Skeletal muscle cell (primary cell): ENCODE results near the genes SIPA1 and FOSL1.

- RRBS = no CpG with 5 or more reads among the region's 7 CpGs
These were observed 53.0 kb downstream of the FRMD8 start for GRCh38 chr11:65439103-65440127.

GRCh38 chr11:65538419-65538898, 13.6 kb downstream of the SCYL1 start:
- RRBS = 94% methylated on average over 12 of the region's 33 CpGs

DNA sequence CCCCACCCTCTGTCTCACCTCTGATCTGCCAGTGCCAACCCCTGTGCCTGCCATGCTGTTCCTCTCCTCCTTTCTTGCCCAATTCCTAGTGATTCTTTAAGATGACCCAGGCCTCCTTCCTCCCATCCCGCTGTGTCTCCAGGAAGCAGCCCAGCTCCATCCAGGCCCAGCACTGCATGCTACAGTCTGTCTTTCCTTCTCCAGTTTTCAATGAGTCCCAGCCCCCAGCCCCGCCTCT, 12.3 kb downstream of the LTBP3 start:
- RRBS = no CpG with 5 or more reads among the region's 2 CpGs

DNA sequence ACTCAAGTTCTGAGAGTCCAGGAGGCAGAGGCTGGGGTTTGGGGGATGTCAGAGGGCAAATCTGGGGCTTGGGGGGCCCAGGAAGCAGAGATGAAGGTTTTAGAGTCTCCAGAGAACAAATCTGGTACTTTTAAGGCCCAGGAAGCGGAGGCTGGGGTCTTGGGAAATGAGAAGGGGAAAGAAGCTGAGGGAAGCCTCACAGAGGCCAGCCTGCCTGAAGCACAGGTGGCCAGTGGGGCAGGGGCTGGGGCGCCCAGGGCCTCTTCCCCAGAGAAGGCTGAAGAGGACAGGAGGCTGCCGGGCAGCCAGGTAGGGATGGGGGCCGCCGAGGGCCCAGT, 7.6 kb downstream of the EHBP1L1 start:
- RRBS = no CpG with 5 or more reads among the region's 5 CpGs

DNA sequence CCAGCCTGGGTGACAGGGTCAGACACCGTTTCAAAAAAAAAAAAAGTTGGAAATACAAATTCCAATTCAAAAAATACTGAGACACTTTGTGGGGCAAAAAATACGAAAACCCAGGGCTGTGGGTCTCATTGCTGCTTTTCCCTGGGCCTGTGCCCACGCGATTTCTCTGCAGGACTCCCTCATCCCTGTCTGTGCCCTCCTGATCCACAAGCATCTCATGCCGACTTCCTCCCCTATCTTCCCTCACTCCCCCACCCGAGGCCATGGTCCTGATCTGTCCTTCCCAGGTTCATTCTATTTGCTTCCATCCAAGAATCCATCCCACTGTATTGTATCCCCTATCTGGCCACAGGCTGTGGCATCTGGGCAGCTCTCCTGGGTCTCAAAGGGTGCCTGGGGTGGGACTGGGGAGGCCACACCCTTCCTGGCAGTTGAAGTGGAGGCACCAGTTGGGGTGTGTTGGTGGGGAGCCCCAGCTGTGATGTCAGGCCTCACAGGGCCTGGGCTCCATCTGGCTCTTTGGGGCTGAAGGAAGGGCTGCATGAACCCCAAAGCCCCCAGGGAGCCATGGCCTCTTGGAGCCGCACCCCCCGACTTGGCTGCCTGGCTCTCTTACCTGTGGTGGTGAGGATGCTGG, 644 bp downstream of the KCNK7 start:
- RRBS = no CpG with 5 or more reads among the region's 8 CpGs

- RRBS = 1% methylated on average over 6 of the region's 39 CpGs
These were observed at the start of gene SIPA1 for GRCh38 chr11:65637714-65638277. TSS of gene SIPA1 (plus strand) at chr11:65638101.

- RRBS = 47% methylated on average over 12 of the region's 54 CpGs
These were observed 4.1 kb downstream of the SIPA1 start for GRCh38 chr11:65641672-65642757.

- RRBS = no CpG with 5 or more reads among the region's 17 CpGs
These were observed 7.3 kb downstream of the RELA start for GRCh38 chr11:65655244-65655945.

DNA sequence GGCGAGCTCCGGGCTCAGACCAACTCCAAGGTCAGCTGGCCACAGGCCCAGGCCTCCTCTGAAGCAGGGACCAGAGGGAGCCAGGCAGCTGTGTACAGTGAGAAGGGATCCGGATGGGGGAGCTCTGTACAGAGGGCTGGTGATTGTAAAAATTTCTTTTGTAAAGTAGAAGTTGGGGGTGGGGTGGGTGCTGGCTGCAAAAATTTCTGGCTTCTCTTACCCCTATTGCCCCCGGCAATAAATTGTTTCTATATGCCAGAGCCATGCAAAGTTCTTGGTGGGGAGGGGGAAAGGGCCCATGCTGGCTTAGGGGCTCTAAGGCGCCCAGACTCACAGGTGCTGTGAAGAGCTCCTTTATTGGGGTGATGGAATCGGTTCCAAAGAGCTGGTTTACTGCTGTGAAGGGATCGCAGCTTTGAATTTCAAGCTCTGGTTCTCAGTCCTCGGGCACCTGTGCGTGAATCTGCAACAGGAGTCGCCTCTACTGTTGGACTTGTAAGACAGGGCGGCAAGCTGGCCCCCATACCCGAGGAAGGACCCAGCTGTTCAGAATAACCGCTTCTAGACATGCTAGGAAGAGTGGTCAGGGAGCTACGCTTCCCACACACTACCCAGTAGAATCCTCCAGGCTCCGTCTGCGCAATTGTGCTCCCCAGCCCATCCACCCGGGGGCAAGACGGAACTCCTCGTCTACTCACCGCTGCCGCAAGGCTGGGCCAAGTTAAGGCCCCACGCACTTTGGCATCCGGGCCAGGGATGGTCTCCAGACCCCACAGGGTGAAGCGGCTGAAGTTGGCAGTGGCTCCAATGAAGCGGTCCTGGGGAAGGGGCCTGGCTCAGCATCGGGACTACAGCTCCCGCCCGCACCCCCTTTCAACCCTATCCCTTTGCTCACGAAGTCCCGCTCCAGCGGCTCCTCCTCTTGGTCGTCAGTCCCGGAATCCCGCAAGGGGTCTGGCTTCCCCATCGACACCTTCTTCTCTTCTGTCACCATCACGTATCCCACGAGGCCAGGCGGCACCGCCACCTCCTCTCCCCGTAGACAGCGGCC, 926 bp downstream of the RNASEH2C start:
- RRBS = 2% methylated on average over 6 of the region's 41 CpGs

DNA sequence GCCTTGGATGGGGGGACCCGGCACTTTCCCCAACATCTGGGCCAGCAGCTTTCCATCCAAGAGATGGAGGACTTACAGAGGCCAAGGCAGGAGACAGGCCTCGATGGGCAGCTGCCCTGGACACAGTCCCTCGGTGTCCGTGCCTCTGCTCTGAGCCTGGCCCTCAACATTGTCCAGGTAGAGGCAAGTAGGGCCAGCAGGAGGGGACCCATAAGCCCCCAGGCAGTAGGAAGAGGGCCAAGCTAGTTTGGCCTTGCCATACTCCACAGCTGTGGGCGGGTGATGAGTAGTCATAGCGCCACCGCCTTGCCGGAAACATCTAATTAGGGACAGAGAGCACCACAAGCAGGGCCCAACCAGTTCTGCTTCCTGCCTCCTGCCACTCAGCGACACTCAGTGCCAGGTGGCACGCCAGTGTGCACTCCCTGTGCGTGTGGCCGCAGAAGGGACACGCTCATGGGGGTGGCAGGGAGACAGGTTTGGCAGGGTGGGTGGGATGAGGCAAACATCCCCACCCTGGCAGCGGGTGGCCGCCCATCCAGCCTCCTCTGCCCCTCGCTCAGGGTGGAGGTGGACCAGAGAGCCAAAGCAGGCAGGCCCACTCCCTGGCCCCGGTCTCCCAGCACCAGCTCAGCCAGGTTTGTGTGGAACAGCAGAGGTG, 4.8 kb downstream of the OVOL1 start:
- RRBS = no CpG with 5 or more reads among the region's 17 CpGs

DNA sequence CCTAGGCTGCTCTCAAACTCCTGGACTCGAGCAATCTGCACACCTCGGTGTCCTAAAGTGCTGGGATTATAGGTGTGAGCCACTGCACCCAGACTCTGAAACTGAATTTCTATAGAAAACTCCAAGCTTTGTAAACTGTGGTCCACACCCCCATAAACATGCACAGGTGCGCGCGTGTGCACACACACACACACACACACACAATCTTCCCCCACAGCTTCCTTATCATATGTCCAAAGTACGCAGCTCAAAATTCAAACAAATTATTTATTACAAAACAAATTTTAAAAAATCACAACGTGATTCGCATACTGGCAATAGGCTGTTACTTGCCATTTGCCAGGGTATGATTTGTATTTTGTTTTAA, 11.0 kb upstream of the SNX32 start:
- RRBS = no CpG with 5 or more reads among the region's 8 CpGs

- RRBS = 2% methylated on average over 6 of the region's 62 CpGs
These were observed 1.1 kb downstream of the CFL1 start for GRCh38 chr11:65856574-65857546.

DNA sequence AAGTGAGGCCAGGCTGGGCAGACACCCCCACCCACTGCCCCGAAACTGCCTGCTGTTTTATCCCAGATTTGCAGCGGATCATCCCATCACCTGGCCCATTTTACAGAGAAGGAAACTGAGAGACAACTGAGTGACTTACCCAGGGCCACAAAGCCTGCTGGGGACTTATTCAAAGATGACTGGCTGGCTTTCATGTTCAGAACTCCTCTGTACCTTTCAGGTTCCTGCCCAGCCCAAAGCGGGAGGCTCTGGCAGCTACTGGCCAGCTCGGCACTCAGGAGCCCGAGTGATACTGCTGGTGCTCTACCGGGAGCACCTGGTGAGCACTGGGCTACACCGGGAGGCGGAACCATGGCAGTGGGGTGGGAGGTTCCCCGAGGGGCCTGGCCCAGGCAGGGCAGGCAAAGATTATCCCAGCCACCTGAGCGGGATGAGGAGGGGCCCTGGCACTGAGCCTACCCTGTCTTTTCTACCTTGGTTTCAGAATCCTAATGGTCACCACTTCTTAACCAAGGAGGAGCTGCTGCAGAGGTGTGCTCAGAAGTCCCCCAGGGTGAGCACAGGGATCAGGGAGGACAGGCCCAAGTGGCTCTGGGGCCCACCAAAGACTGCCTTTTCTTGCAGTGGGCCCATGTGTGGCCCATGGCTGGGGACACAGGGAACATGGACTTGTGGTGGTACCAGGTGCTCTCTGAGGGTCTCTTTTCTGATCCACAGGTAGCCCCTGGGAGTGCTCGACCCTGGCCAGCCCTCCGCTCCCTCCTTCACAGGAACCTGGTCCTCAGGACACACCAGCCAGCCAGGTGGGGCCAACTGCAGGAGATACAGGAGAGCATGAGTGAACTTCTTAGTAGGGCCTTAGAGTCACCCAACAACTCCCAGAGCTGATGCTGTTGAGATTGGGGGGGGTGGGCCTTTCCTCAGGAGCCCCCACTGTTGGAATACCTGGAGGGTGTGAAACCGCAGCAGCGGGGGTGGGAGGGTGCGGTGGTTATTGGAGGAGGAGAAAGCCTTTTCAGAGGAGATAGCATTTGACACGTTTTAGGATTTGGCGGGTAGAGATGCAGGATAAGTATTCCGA, 1.8 kb downstream of the MUS81 start:
- RRBS = no CpG with 5 or more reads among the region's 18 CpGs

DNA sequence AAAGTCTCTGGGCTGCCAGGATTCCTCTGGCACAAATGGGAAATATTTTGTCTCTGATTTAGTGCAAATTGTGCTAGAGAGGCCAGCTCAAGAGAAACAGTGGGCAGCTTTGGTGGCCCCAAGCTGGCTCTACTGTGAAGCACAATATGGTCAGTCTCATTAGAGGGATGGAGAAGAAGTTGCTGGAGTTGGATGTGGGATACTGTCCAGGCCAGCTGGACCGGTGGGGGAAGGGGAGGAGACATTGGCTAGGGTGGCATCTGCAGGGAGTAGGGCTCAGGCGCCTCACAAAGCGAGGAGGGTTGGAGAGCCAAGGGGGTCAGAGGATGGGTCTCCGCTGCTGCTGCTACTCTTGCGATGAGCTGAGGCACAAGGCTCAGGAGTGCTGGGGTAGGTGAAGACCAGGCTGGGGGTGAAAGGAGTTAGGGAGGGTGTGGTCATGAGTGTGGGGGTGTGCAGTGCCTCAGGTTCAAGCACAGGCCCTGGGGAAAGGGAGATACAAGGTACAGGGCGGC, 2.2 kb downstream of the CCDC85B start:
- RRBS = no CpG with 5 or more reads among the region's 6 CpGs

DNA sequence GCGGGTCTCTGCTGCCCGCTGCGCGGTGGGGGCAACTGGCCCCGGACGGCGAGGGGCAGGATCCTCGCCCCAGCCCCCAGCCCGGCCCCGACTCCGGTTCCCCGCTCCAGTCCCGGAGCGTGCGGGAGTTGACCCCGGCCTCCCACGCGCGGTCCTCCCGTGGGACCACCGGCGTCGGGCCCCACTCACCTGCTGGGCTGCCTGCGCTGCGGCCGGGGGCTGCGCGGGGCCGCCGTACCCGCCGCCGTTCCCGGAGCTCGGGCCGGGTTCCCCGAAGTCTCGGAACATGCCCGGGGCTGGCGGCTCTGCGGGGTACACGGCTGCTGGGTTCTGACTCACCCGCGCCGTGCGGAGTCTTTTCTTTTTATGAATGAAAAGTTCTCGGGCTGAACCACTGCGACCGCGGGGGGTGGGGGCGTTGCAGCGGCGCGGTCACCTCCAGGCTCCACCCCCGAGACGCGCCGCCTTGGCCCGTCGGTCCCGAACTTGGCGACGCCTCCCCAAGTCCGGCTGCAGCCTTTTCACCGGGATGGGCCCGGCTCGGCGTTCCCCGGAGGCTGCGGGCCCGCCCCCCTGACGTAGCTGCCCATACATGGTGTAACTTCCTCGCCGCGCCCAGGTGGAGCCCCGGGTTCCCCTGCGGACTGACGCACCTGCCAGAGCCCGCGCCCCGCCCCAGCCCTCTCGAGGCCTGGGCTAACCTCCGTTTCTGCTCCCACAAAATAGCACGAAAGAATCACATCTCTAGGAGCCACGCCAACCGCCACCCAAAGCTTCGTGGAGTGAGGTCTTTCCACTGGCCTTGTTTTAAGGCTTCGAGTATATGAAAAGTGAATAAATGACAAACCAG, at the start of gene FOSL1:
Gene FOSL1, minus strand, starts transcription at position 337 of the 850 bp plus-strand sequence.
- RRBS = under 1% methylated on average over 27 of the region's 88 CpGs

DNA sequence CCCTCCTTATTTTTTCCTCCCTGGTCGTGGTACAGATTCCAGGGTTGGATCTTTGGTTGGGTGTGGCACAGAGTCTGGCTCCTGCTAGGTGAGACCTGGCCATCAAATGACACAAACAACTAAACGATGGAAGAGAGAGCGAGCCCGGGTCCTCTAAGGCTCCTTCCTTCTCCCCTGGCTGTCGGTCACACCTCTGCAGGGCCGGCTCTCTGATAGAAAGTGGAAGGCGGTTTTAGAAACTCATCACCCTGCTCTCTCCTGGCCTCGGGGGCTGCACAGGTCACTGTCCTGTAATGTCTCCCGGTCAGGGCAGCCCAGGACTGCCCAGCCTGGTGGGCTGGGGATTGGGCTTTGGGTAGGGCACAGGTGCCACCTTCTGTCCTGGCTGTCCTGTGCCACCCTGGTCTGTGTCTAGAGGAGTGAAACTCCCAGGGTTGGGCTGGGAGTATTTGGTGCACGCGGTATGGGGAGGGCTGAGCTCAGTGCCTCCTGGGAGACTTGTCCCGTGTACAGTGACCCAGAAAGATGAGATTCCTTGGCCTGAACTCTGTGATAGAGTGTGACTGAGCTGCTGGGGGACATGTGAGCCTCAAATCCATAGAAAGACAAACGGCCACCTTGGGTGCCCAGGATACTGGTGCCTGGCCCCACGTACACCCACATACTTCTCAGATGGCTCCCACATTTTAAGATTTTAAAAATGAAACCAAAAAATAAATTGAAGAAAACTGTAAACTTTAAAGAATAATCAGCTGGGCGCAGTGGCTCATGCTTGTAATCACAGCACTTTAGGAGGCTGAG, 17.7 kb downstream of the SART1 start:
- RRBS = 65% methylated on average over 3 of the region's 15 CpGs

GRCh38 chr11:66057935-66059135, 6.2 kb downstream of the SF3B2 start:
- RRBS = 95% methylated on average over 5 of the region's 24 CpGs

DNA sequence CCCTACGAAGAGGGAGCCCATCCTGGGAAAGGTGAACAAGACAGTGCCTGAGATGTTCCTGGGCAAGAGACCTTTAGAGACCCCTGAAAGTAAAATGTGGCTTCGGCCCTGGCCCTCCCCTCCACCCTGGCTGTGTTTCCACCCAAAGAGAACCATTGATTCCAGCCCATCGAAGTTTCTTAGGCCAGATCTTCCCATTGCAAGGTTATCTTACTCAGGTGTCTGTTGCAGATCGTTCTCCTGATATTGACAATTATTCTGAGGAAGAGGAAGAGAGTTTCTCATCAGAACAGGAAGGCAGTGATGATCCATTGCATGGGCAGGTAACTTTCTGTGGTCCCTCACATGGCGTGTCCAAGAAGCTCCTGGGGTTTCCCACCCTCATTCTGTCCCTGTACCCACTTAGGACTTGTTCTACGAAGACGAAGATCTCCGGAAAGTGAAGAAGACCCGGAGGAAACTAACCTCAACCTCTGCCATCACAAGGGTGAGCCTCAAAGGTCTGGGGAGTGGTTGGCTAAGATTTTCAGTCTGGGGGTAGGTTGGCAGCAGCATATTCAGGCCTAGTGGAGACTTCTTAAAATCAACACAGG, 41.1 kb upstream of the KLC2 start:
- RRBS = no CpG with 5 or more reads among the region's 9 CpGs

- RRBS = 89% methylated on average over 2 of the region's 13 CpGs
These were observed 4.6 kb upstream of the RAB1B start for GRCh38 chr11:66263712-66264332.

- RRBS = 89% methylated on average over 5 of the region's 24 CpGs
These were observed 3.0 kb upstream of the RAB1B start for GRCh38 chr11:66265215-66266096.